Melanocyte of skin (primary cell): ENCODE results near the gene CIBAR2.

GRCh38 chr16:84995592-84996139, 15.7 kb downstream of the ZDHHC7 start:
- CAGE, long polyA plus RNA, 2 experiments: no peak in any of the 2 experiments

DNA sequence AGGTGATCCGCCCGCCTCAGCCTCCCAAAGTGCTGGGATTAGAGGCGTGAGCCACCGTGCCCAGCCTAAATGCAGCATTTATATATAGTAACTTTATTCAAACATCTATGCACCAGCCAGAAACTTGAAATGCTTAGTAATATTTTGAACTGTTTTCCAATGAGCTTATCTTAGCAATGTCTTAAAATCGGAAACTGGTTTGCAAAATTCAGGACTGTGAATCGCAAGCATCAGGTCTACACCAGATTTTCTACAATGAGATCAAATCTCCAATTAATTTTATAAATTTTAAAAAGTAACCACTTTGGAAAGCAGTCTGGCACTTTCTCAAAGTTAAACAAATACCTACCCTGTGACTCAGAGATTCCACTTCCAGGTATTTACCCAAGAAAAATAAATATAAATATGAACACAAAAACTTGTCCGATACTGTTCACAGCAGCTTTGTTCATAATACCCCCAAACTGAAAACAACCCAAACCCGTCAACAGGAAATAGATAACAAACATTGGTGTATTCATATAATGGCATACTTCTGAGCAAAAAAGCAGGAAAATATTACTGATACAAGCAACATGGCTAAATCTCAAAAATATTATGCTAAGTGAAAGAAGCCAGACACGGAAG, 12.2 kb downstream of the ZDHHC7 start:
- CAGE, long polyA plus RNA, 2 experiments: no peak in any of the 2 experiments

DNA sequence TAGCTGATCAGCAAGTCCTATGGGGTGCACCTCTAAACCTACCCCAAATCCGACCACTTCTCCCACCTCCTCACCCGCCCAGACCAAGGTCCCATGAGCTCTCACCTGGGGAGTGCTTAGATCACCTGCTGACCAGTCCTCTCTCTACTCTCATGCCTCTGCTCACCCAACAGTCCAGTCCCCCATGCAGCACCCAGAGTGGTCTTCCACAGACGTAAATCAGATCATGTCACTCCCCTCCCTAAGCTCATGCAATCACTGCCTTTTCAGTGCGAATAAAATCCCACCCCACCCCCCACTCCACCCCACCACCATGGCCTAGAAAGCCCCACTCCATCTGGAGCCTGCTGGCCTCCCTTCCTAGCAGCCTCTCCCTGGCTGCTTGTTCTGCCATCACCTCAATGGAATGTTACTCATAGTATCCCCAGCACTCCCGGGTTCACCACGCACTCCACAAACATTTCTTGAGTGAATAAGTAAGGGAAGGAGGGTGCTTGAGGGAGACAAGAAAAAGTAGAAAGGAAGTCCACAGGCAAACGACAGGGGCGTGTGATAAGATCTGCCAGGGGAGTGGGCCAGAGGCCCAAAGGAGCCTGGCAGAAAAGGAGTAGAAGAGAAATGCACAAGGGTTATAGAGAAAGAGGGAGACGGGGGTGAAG, 7.0 kb downstream of the ZDHHC7 start:
- CAGE, long polyA plus RNA, 2 experiments: no peak in any of the 2 experiments

DNA sequence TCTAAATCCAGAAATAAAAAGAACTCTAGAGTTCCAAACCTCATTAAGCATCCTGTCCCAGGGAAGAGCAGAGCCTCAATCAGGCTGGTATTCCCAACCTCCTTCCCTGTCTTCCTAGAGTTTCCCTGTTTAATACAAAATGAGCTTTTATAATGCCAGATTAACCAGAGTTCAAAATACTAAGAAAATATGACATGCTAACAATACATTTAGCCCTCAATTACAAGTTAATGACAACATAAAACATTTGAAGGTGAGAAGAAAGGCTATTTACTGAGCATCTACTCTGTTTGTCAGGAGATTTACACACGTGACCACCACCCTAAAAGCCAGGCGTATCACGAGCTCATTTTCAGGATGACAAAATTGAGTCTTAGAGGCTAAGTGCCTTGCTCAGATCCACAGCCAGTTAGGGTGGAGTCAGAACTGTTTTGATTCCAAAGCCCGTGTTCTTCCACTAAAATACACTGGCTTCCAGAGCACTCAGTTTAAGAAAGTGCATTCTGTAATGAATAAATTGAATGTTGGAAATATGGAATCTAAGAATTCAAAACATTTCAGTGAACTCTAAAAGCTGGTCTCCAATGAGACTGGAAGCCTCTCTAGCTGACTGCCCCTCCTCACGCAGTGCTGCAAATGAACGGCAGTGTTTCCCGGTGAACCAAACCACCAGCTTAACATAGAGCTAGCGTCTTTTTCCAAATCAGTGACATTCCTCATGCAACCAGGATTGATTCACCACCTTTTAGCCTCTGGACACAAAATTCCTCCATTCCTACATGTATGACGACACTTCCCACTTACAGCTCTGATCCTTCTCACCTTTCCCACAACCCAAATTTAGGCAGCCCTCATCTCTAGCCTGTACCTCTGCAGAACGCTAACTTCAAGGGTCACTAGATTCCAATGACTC, 6.0 kb downstream of the ZDHHC7 start:
- CAGE, long polyA plus RNA, 2 experiments: no peak in any of the 2 experiments

DNA sequence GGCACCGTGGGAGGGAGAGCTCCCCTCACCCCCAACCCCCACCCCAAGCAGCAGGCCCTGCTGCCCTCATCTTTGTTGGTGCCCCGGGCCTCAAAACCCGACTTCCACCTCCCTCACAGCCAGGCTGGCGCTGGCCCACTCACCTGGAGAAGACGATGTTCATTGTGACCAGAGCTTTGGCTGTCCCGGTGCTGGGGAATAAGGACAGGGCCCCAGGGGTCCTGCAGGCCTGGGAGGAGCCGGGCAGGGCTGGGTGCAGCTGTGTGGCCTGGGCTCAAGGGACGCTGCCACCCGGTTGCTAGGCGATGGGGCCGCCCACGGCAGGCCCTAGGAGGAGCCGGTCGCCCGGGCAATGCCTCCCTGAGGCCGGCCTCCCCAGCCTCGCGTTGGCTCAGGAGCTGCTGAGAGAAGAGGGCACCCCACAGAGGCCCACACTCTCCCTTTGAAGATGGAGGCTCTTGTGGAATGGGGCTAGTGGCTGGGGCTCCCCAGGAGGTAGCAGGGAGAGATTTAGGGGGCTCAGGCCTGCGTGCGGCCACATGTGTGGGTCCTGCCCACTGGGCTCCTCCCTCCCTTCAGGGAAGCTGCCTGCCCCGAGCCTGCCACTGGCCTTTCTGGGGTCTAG, at the start of gene CIBAR2:
CIBAR2 (minus strand) TSS at position 283 of the 625 bp plus-strand sequence.
- CAGE, long polyA plus RNA, 2 experiments: no peak in any of the 2 experiments

DNA sequence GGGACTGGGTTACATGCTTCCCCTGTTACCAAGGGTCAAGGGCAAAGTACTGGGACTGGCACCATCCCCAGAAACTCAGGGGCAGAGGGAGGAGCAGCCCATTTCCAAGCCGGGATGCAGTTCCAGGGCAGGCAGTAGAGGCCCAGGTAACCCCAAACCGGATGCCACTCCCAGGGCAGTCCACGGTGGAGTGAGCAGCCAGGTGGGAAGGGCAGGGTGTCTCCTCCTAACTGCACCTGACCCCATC, 24.7 kb upstream of the CIBAR2 start:
- CAGE, long polyA plus RNA, 2 experiments: no peak in any of the 2 experiments

- CAGE, long polyA plus RNA, 2 experiments: no peak in any of the 2 experiments
Measured at GRCh38 chr16:85151680-85152090, 39.4 kb upstream of the CIBAR2 start.

GRCh38 chr16:85157709-85158441, 45.6 kb upstream of the CIBAR2 start:
- CAGE, long polyA plus RNA, 2 experiments: no peak in any of the 2 experiments

DNA sequence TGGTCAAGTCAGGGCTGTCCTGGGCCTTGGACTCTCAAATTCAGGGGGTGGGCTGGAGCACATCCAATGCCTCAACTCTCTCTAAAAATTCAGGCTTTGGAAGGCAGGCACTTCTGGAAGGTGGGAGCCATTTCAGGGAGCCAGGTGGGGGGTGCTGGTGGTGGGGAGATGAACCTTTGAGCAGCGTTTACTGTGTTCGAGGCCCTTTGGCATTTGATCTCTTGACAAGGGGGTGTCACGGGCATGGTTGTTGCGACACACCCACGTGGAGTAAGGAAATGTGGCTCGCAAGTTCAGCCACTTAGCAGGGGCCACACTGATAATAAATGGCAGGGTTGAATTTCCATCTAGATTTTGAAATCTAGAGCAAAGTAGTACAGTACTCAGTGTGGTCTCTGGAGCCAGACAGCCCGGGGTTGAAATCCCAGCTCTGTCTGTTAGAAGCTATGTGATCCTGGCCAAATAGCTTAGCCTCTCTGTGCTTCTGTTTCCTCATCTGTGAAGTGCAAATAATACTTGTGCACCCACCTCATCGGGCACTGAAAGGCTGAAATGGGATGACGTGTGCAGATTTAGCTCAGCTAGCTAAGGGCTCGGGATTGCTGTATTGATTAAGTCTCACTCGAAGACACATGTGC, 47.2 kb upstream of the CIBAR2 start:
- CAGE, long polyA plus RNA, 2 experiments: no peak in any of the 2 experiments

- CAGE, long polyA plus RNA, 2 experiments: no peak in any of the 2 experiments
Measured at GRCh38 chr16:85206712-85207277, 94.5 kb upstream of the CIBAR2 start.

GRCh38 chr16:85288958-85289284, 176.6 kb upstream of the CIBAR2 start:
- CAGE, long polyA plus RNA, 2 experiments: no peak in any of the 2 experiments

GRCh38 chr16:85335576-85335740, 223.2 kb upstream of the CIBAR2 start:
- CAGE, long polyA plus RNA, 2 experiments: no peak in any of the 2 experiments

GRCh38 chr16:85384652-85385407, 228.3 kb upstream of the GSE1 start:
- CAGE, long polyA plus RNA, 2 experiments: no peak in any of the 2 experiments

DNA sequence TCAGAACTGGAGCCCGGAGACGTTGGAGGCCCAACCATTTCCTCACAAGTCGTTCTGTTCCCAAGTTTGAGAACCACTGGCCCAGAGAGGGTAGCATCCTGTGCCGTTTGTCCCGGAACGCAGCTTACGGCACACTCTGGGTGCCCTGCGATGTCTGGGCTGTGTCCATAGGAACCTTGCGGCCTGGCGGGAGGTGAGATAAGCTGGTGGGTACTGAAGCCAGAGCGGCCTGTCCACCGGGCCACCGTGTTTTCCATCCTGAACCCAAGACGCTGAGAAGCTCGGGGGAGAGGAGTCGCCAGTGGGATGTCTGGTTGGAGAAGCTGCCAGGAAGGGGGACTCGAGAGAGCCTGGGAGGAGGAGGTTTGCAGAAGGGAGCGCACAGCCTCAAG, 211.1 kb upstream of the GSE1 start:
- CAGE, long polyA plus RNA, 2 experiments: no peak in any of the 2 experiments

DNA sequence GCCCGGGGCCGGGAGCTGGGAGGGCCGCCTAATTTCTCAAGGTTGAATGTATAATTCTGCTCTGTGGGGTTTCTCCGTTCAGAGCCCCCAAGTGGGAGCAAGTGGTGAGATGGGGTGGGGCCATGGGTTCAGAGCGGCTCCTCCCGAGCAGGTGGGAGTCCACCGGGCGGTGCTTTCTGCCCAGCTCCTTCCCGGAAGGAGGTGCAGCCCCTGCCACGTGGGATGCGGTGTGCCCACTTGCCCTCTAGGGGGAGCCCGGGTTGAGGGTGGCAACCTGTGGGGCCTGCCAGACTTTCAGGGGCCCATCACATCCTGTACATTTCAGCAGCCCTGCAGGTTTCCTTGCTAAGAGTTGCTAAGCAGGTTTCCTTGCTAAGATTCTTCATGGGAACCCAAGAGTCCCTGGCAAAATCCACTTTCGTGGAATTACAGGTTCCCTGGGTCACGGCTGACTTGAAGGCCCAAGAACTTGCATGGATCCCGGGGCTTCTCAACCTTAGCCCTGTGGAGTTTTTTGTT, 196.8 kb upstream of the GSE1 start:
- CAGE, long polyA plus RNA, 2 experiments: no peak in any of the 2 experiments

DNA sequence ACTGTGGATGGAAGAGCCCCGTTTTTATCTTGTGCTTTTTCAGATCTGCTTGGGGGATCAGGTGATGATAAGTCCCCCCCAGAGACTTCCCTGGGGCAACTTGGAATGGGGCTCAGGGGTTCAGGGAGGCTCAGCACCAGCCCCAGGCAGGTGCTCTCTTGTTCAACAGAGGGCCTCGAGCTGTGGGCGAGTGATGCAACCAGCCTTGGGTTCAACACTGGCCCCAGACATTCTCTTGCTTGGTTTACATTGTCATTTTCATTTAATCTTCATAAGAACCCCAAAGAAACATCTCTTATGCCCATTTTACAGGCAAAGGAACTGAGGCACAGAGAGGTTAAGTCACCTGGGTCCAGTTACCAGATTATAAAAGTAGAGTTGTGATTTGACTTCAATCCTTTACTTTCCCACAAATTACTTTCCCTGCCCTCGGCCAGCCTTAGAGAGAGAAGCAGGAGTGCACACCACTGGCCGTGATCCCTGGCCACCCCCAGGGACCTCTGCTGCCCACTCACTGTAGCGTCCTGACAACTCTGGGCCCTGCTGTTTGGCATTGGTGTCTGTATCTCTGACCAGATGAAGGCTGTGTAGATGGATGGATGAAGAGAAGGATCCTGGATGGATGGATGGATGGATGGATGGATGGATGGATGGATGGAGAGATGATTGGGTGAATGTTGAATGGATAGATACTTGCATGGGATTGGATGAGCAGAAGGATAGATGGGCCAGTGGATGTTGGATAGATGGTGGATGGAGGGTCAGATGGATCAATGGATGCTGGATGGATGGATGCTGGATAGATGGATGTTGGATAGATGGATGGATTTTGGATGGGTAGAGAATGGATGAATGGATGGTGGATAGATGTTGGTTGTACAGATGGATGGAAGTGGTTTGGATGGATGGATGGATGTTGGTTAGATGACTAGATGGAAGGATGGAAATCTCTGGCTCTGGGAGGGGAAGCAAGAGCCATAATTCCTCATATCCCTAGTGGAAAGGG, 179.8 kb upstream of the GSE1 start:
- CAGE, long polyA plus RNA, 2 experiments: no peak in any of the 2 experiments

- CAGE, long polyA plus RNA, 2 experiments: no peak in any of the 2 experiments
Measured at GRCh38 chr16:85465845-85466389, 147.2 kb upstream of the GSE1 start.

DNA sequence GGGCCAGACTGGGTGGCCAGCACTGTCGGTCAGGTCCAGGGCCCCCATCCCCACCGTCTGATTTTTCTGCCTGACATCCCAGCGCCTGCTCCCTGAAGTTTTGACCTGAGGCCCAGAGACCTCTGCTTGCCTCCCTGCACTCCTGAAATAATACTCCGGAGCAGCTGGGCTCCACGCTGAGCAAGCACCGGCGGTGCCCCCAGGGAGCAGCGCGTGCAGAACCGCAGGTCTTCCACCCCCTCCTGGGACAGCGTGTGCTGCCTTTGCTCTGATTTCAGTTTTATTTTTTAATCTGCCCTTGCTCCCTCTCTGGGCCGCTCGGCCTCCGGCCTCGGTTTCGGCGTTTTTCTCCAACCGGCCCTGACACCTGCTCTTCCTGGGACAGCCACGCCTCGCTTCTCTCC, 132.4 kb upstream of the GSE1 start:
- CAGE, long polyA plus RNA, 2 experiments: no peak in any of the 2 experiments

GRCh38 chr16:85552857-85553262, 60.3 kb upstream of the GSE1 start:
- CAGE, long polyA plus RNA, 2 experiments: no peak in any of the 2 experiments

DNA sequence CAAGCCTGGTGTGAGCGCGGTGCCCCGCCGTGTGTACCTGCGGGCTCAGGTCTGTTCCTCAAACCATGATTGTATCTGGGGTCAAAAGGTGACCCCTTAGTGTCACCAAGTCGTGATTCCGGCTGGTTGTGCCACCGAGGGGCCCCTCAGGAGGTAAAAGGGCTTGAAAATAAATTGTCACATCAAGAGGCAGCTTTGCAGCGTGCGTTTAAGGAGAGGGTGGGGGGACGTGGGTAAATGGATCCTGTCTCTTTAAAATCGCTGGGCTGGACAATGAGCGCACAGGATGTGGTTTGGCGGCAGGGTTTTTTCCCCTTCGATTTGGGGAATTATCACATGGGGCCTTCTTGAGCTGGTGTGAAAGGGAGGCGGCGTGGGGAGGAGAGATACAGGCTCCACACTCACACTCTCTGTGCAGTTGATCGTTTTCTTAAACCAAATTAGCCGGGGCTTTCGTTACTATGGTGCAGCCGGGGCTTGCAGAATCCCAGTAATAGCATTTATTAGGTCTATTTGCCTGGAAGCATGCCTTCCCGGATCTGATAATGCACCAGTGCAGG, 59.1 kb upstream of the GSE1 start:
- CAGE, long polyA plus RNA, 2 experiments: no peak in any of the 2 experiments